ENCODE data around the gene CCDC30.

DNA sequence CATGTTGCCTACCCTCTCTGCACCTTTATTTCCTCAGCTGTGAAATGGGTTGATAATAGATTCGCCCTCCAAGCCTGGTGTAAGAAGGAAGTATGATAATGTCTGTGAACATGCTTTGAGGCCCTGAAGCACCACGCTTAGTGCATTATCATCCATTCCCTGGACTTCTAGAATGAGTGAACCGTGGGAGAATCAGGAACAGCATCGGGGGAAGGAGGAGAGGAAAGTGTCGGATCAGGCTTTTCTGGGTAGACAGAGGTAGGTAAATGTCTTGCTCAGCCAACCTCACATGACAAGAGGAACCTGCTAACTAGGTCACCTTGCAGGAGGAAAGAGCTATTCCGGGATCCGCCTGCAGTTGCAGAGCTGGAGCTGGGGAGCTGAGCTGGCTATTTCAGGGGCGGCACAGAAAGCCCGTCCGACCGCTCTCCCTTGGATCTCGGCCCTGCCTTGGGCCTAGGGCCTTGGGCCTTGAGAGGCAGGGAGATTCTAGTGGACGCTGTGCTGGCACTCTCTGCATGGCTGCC, 56.7 kb upstream of the CTPS1 start:
- PRO-cap = no peak
- RAMPAGE, long total RNA = no peak

- PRO-cap = no peak
- RAMPAGE, long total RNA = no peak
Measured at GRCh38 chr1:41319005-41319700, 77.0 kb upstream of the SCMH1 start.

DNA sequence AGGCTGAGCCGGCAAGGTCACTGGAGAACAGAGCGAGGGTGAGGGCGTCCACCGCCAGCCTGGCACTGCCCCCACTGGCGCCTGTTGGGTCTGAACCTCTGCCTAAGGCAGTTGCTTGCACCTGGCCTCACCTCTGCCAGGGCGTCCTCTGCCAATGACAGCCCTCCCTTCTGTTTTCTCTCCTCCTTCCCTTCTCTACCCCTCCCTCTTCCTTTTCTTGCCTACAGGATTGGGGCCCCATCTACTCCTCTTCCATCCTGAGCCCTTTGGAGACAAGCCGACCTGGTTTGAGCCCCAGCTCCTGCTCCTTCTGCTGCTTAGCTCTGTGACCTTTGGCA, 65.1 kb downstream of the EDN2 start:
- PRO-cap = no peak
- RAMPAGE, long total RNA = no peak

GRCh38 chr1:41514803-41515895, 30.7 kb upstream of the EDN2 start:
- PRO-cap = no peak
- RAMPAGE, long total RNA = no peak

DNA sequence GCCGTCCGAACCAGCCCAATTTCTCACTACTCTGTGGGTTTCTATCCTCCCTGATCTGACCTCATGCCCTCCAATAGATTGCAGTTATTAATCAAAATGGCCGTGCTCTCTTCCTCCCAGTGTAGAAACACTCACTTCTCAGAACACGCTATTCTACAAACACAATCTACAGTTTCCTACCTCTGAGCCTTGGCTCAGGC, 147.1 kb upstream of the EDN2 start:
- PRO-cap = no peak
- RAMPAGE, long total RNA = no peak

DNA sequence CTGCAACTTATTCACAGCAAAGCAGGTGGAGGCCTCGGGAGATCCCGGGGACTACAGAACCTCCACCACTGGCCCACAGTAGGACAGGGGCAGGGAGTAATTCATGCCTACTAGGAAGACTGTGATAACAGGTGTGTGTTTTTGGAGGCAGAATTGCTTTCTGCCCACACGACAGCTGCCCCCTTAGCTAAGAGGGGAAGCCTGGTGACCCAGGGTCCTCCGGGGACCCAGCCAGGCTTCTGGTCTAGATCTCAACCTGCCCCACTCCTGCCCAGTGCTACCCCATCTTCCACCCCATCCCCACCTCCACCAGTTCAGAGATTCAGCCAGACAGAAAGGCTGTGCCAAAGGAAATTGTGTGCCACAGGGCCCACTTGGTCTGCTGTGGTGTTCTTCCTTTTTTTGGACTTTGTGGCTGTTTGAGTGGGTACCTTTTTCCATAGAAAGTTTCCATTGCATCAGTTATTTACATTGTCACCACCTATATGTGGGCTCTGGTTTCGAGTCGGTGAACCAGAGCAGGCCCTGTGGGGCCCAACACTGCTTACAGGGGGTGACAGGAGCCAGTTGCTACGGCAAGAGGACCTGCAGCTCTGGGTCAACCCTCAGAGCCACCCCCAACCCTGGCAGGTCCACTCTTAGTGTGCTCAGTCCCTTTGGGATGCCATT, 156.8 kb upstream of the EDN2 start:
- PRO-cap = no peak
- RAMPAGE, long total RNA = no peak

DNA sequence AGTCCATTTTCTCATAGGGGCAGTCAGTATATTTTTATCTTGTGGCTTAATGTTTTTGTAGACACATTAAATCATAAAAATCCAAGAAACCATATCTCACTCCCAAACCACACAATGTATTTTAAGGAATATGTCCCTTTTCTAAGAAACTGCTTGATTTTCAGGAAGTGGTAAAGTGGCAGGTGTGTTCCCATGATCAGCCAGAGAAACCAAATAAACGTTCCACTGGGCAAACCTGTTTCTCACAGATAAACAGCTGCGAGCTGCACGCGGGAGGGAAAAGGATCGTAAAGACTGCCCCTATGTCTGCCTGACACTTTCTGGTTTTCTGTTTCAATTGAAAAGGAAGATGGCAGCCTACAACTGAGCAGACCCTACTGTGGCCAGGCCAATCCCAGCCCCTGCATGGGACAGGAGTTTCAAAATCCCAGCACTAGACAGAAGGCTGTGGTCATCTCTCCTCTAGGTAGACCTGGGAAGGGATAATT, 36.7 kb downstream of the HIVEP3 start:
- PRO-cap = no peak
- RAMPAGE, long total RNA = no peak

- PRO-cap = no peak
- RAMPAGE, long total RNA = no peak
Measured at GRCh38 chr1:41914465-41915307, 4.0 kb downstream of the HIVEP3 start.

DNA sequence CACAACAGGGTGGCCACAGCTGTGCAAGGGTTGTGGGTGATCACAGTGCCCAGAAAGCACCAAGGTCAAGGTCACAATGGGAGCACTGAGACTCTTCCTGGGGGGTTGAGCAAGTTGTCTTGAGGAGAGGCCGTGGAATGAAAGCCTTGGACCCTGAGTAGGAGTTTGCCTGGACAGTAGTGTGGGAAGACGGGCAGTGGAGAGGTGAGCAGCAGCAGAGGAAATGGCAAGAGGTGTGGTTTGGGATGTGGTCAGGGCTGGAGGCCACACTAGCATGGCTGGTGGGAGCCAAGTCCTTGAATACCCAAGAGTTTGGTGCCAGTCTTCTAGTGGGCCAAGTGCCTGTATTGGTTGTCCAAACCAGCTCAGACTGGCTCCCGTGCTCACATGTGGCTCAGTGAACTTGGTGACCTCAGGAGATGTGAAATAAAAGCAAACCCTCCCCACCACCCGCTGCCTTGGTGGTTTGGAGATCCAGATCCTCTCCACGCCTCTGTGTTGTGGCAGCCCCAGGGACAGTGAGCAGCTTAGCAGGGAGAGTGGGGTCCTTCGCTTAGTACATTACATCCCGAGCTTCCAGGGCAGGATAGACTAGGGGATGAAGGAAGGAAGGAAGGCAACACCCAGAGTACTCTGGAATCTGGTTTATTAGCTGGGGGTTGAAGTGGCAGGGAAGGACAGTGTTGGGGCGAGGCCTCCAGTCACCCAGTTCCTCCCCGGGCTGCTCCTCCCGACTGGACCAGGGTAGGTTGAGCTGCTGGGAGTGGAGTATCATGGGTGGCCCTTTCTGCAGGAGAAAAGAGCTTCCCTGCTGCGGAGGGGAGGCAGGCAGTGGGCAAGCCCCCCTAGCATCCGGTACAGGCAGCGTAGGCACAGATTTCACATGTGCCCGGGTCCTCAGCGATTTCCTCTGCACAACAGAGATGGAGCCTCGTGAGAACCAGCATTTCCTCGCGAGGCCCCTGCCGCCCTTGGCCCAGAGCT, 2.2 kb downstream of the GUCA2A start:
- PRO-cap = no peak
- RAMPAGE, long total RNA = no peak

- PRO-cap = bidirectional peak, plus-strand start at chr1:42173574, minus-strand start at chr1:42173324
- RAMPAGE, long total RNA = no peak
Measured at GRCh38 chr1:42173149-42173710, 8.7 kb upstream of the GUCA2A start.

DNA sequence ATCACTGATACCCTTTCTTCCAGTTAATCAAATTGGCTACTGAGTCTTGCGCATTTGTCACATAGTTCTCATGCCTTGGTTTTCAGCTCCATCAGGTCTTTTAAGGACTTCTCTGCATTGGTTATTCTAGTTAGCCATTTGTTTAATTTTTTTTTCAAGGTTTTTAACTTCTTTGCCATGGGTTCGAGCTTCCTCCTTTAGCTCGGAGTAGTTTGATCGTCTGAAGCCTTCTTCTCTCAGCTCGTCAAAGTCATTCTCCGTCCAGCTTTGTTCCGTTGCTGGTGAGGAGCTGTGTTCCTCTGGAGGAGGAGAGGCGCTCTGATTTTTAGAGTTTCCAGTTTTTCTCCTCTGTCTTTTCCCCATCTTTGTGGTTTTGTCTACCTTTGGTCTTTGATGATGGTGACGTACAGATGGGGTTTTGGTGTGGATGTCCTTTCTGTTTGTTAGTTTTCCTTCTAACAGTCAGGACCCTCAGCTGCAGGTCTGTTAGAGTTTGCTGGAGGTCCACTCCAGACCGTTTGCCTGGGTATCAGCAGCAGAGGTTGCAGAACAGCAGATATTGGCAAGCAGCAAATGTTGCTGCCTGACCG, 69.7 kb upstream of the GUCA2A start:
- PRO-cap = no peak
- RAMPAGE, long total RNA = no peak

DNA sequence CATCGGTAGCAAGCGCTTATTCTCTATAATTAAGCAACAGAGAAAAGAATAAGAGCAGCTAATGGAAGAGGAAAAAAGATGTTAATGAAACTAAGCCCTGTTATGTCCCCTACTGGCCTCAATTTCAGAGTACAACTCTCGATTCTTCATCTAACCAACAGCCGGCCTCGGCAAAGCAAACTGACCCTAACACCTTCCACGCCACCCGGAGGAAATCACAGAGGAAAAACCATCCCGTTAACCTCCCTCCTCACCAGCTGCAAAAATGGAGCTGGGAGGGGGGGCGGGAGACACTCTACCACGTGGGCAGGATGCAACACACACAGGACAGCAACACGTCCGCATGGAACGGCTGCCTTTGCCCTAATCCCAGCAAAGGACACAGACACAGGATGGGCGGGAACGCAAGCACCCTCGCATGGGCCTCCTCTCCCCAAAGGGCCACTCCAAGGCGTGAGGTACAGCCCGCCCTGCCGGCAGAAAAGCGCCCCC, 846 bp downstream of the FOXJ3 start:
- PRO-cap = bidirectional peak, plus-strand start at position 384 of the sequence, minus-strand start at position 368 of the sequence
- RAMPAGE, long total RNA = no peak

- PRO-cap = bidirectional peak, plus-strand start at chr1:42463318, minus-strand start at chr1:42463020
- RAMPAGE, long total RNA = no peak
Measured at GRCh38 chr1:42462858-42463589, at the start of gene CCDC30. TSS of gene CCDC30 (plus strand) at chr1:42463286.

GRCh38 chr1:42686419-42687052, 4.3 kb downstream of the YBX1 start:
- PRO-cap = no peak
- RAMPAGE, long total RNA = no peak

DNA sequence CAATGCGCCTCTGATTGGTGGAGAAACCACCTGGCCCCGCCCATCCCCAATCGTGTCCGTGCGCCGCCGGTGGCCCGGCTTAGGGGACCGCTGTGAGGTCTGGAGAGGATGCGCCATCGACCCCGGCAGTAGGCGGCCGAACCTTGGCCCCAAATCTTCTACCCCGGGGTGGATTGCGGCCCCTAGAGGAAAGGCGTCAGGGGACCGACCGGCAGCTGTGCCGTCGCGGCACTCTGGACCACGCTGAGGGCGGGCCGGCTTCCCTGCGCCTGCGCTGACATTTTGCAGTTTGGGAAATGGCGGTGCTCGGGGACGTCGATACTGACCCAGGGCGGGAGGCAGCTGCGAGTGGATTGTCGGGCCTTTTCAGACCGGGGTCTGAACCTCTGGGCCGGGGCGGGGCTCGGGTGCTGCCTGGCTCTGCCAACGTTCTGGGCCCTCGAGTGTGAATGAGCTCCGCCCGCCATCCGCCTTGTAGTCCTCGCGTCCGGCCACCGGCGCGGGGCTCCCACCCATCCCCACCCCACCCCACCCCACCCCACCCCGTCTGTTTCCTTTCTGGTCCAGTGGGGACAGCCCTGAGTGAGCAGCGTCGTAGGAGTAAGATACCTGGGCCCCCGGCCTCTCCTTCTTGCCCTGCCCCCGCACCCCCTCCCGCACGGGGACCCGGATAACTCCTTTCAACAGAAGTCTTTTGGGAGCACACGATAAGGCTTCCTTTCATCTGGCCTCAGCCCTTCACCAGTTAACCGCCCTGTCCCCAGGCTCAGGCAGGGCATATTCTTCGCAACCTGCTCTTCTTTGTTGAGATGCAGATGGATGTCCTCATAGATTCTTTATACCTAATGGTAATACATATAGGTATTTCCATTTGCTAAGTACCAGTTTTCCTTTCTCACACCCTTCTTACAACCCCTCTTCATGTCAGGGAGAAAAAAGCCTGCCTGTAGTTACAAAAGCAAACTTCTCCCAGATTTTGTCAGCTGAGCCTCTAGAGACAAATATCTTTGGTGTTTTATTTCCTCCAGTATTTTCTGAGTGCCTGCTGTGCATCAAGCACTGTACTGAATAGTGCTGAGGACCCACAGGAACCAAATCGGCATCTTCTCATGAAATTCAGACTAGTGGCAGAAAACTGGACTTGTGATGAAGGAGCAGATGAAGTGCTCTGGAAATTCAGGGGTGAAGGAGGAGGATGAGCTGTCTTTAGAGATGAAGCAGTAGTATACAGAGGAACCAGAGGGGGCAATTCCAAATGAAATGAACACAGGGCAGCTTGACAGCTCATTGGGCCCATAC, 33.8 kb downstream of the SLC2A1 start:
- PRO-cap = bidirectional peak, plus-strand start at position 82 of the sequence, minus-strand start at position 451 of the sequence
- RAMPAGE, long total RNA = no peak

- PRO-cap = no peak
- RAMPAGE, long total RNA = no peak
Measured at GRCh38 chr1:42945743-42946979, 12.5 kb downstream of the SLC2A1 start.

GRCh38 chr1:43279878-43281088, 5.1 kb downstream of the C1orf210 start:
- PRO-cap = no peak
- RAMPAGE, long total RNA = no peak

GRCh38 chr1:43302589-43303115, 1.9 kb downstream of the TIE1 start:
- PRO-cap = no peak
- RAMPAGE, long total RNA = no peak

- PRO-cap = no peak
- RAMPAGE, long total RNA = no peak
Measured at GRCh38 chr1:43419623-43420425, 30.1 kb downstream of the SZT2 start.

- PRO-cap = no peak
- RAMPAGE, long total RNA = no peak
Measured at GRCh38 chr1:43534720-43535114, 4.0 kb downstream of the PTPRF start.

Data from GM23338 (cell line).